ENCODE data around the genes VASN and UBALD1.

DNA sequence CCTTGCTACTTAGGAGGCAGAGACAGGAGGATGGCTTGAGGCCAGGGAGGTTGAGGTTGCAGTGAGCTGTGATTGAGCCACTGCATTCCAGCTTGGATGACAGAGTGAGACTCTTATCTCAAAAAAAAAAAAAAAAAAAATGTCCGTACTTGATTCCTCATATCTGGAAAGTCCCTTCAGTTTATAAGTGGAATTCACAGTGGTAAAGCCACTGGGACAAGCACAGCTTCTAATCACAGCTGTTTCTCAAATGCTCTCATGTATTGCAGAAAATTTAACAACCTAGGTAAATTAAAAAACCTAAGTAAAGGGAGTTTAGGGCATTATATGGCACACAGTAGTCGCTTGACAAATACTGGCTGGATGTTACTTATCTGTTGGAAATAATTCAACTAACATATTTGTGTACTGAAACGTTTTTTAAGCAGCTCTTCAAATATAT lies 78.8 kb upstream of the CREBBP start:
- RRBS: no CpG with 5 or more reads among the region's 3 CpGs

- RRBS: 55% methylated on average over 17 of the region's 39 CpGs
Measured at GRCh38 chr16:4257195-4258510, 15.2 kb downstream of the TFAP4 start.

DNA sequence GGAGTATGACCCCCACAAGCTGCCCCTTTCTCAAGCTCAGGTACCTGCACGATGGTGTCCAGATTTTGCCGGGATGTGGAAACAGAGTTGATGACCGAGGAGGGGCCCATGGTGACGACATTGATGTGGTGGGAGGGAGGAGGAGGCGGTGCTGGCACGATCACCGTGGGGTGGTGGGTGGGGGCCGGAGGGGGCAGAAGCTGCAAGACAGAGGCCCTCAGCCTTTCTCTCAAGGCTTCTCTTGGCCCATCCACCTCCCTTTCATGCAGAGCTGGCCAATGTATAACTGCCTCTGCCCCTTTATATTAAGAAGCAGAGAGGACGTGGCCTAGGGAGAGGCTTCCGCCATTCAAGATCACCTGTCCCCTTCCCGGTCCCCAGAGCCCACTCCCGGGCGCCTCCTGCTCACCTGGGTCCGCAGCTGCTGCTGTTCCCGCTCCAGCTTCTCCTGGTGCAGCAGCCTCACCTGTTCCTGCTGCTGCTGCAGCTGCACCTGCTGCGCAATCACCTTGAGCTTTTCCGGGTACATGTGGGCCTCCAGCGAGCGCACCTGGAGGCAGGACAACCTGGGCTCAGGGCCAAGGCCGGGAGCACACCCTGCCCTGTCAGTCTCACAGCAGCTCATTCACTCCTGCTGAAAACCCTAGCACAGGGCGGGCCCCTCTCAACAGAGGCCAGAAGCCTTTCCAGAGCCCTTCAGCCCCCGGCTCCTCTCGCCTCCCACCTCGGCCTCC lies 12.6 kb downstream of the TFAP4 start:
- RRBS: 96% methylated on average over 9 of the region's 24 CpGs

- RRBS: no CpG with 5 or more reads among the region's 12 CpGs
Measured at GRCh38 chr16:4293731-4294169, 20.9 kb upstream of the TFAP4 start.

DNA sequence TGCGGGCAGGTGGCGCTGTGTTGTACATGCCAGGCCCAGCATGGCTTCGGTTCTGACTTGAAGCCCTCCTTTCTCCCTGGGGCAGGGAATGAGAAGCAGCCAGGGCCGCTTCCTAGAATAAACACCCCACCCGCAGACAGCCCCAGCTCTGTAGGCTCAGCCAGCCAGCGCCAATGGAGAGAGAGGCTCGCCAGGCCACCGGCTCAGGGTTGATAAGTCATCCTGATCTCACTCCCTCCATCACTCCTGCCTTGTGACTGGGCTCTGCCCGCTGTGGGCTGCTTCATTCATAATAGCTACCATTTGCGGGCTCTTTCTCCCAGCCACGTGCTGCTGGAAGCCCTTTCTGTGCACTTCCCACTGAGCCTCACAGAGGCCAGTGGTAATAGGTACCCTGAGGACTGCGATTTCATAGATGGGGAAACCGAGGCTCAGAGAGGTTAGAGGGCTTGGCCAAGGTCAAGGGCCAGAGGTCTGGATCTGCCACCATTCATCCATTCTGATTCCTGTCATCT lies 5.9 kb upstream of the GLIS2 start:
- RRBS: no CpG with 5 or more reads among the region's 13 CpGs

DNA sequence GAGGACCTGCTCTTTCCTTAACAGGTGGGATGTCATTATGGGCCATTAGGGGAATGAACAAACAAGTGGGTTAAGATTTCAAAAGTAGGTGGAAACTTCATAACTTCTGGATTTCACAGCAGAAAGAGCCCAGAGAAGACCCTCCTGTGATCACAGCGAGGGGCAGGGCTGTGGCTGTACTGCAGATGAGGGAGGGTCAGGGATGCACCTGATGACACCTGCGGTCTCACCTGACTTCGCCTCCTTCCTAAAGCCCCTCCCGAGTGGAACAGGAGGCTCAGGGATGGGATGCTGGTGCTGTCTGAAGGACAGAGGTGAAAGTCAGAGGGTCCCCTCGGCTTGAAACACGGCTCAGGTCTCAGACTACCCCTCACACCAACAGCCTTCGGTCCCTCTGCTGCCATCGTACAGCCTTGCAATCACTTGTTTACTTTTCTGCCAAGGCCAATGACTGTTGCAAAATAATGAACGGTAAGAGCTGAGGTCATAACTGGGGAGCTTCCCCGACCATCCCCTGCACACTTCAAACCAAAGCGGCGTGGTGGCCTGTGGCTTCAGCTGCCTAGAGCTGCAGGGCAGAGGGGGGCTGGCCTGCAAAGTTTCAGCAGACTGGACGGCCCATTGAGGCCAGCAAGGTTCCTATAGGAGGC lies 5.4 kb downstream of the PAM16 start:
- RRBS: no CpG with 5 or more reads among the region's 13 CpGs

DNA sequence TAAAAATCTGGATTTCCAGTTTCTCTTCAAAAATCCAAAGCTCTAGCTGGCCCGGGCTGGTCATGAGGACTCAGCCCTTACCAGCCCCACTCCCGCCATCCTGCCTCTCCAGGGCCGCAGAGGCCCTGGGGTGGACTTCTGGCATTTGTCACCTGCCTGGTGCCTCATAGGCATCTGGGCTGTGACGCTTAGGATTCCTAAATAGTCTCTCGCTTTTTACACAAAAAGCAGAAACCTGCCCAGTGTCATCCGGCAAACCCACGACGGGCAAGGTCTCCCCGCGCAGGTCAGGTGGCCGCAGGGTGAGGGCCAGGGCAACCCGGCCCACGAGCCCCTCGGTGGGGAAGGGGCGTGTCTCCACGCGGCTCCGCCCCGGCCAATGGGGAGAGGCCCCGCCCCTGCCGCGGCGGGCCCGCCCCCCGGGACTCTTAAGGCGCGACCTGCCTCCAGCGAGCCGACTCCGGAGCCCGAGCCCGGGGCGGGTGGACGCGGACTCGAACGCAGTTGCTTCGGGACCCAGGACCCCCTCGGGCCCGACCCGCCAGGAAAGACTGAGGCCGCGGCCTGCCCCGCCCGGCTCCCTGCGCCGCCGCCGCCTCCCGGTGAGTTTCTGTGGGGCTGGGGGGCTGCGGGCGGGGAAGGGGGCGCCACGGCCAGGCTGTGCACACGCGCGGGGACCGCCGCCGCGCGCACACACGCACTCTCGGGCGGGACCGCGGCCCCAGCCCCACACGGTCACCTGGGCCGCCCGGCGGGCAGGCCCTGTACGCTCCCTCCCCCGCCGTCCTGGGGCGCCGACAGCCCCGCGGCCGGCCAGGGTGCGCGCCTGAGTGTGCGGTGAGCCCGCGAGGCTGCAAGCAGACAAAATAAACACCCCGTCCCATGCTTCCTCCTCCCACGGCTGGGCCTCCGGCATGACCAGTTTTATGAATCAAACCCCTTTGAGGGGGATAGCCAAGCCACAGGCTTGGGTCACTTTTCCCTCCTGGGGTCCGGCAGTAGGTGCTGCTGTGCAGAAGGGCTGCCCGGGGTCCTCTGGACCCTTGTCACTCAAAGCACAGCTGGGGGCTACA lies at the start of gene VASN:
Gene VASN, plus strand, starts transcription at position 457 of the 1,073 bp plus-strand sequence.
- RRBS: 2% methylated on average over 37 of the region's 89 CpGs

DNA sequence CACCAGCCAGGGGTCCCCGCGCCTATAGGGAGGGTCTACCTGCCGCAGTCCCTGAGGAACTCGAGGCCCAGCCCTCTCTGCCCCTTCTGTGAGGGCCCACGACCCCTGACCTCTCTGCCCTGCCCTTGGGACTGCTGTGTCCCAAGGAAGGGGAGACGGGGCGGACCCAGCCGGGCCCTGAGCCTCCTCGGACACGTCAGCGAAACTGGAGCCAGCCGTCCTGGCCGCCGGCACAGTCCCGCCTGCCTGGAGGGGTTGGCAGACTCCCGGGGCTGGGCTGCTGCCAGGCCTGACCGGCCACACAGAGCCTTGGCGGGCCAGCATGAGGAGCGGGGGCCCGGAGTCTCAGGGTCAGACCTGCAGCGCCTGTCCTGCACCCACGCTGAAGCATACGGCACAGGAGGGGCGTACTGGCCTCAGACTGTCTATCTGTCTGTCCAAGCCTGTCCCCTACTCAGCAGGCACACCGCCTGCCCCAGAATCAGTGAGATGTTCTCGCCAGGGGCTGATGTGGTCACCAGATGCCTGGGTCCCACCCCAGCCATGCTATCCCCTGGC lies 4.5 kb downstream of the VASN start:
- RRBS: 4% methylated on average over 12 of the region's 26 CpGs

DNA sequence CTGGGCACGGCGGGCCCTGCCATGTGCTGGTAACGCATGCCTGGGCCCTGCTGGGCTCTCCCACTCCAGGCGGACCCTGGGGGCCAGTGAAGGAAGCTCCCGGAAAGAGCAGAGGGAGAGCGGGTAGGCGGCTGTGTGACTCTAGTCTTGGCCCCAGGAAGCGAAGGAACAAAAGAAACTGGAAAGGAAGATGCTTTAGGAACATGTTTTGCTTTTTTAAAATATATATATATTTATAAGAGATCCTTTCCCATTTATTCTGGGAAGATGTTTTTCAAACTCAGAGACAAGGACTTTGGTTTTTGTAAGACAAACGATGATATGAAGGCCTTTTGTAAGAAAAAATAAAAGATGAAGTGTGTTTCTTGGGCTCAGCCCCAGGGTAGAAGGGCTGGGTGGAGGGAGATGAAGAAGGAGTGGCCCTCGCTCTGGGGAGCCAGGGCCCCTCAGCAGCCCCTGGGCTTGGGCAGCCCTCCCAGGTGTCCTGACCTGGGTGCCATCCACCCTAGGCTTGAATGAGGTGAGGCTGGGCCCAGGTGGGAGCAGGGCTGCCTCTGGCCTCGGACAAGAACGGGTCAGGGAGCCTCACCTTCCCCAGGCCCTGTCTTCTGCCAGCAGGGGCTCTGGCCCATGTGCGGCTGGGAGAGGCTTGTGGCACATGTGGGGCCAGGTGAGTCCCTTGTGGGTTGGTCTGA lies 11.7 kb downstream of the VASN start:
- RRBS: no CpG with 5 or more reads among the region's 13 CpGs

GRCh38 chr16:4405762-4406281 lies 10.6 kb downstream of the CORO7 start:
- RRBS: no CpG with 5 or more reads among the region's 11 CpGs

GRCh38 chr16:4416753-4417395 lies 478 bp upstream of the CORO7 start:
- RRBS: no CpG with 5 or more reads among the region's 32 CpGs

DNA sequence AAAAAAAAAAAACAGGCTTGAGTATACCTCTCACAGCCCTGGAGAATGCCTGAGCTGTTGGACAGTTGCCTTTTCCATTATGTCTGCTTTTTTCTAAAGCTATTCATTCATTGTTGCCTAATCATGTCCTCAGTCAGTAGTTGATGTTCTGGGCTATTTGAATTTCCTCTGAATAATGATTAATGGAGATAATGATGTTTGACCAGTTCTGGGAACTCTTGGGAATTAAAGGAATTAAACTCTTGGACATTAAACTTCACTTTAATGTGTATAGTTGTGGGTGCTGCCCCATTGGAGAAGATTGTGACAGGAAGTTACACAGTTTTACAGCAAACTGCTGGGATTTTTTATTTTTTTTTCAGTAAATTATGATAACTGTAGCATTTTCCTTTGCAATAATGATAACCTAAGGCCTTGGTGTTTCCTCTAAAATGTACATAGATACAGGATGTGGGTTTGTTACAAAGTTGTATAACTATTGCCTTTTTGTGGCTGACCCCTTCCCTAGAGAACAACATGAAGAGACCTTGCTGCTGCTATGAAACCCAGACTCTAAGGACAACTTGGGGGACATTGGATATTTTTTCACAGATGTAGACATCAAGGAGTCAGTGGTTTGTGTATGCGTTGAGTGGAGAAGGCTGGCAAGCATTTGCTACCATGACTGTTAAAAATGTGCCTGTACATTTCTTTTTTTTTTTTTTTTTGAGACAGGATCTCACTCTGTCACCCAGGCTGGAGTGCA lies 12.1 kb downstream of the HMOX2 start:
- RRBS: no CpG with 5 or more reads among the region's 1 CpG

DNA sequence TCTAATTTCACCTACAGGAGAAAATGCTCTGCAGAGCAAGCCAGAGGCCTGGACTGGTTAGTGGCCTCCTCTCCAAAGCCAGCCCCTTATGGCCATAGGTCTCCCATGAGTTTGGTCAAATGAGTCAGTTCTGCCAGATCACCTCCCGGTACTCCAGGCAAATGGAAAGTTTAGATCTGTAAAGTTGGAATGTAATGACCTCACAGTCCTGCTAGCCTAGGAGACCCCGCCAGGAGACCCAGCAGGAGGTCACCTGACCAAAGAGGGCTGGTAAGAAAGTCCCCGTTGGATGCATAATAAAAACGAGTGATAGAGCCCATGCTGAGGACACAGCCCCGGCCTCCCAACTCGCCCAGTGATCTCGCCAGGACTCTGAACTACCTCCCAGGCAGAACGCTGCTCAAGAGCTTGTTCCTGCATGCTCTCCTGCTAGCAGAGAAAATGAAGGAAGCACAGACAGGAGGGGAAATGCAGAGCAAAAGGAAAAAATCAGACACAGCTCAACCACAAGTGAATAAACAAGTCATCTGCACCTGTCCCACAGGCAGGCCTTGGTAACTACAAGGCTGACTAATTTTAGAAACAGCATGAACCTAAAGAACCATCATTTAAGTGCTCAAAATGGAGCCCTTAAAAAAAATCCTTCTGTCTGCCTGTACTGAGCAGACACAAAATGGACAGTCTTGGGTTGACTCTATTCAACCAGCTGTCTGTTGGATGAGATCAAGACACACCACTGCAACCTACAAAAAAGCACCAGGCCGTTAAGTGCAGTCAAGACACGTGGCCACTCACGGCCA lies 9.3 kb downstream of the CDIP1 start:
- RRBS: no CpG with 5 or more reads among the region's 11 CpGs

GRCh38 chr16:4612369-4613093 lies 2.2 kb downstream of the UBALD1 start:
- RRBS: no CpG with 5 or more reads among the region's 11 CpGs

GRCh38 chr16:4614489-4615164 lies at the start of gene UBALD1:
Gene UBALD1, minus strand, starts transcription at chr16:4614888.
- RRBS: 2% methylated on average over 49 of the region's 99 CpGs

- RRBS: 87% methylated on average over 4 of the region's 18 CpGs
Measured at GRCh38 chr16:4675671-4676404, 17.5 kb upstream of the NUDT16L1 start.

DNA sequence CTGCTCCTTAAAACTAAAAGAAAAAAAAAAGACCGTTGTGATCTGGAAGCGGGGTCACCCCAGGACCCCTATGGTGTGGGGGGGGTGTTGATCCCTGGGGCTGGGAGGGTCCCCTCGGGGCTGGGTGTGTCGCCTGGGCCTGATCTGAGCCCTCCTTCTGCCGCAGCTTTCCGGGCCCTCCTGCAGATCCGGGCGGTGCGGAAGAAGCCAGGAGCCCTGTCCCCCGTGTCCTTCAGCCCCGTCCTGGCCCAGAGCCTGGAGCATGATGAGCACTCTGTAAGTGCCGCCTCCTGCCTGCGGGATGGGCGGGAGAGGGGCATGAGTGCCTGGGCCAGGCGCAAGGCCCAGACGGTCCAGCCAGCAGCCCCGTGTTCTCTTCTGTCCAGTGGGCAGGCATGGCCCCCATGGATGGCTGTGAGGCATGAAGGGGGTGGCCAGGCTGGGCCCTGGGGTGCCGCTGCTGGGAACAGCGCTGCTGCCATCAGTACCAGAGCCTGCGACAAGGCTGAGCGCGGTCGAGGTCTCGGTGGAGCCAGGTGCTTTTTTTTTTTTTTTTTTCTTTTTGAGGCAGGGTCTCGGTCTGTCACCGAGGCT lies 16.0 kb upstream of the NUDT16L1 start:
- RRBS: no CpG with 5 or more reads among the region's 26 CpGs

DNA sequence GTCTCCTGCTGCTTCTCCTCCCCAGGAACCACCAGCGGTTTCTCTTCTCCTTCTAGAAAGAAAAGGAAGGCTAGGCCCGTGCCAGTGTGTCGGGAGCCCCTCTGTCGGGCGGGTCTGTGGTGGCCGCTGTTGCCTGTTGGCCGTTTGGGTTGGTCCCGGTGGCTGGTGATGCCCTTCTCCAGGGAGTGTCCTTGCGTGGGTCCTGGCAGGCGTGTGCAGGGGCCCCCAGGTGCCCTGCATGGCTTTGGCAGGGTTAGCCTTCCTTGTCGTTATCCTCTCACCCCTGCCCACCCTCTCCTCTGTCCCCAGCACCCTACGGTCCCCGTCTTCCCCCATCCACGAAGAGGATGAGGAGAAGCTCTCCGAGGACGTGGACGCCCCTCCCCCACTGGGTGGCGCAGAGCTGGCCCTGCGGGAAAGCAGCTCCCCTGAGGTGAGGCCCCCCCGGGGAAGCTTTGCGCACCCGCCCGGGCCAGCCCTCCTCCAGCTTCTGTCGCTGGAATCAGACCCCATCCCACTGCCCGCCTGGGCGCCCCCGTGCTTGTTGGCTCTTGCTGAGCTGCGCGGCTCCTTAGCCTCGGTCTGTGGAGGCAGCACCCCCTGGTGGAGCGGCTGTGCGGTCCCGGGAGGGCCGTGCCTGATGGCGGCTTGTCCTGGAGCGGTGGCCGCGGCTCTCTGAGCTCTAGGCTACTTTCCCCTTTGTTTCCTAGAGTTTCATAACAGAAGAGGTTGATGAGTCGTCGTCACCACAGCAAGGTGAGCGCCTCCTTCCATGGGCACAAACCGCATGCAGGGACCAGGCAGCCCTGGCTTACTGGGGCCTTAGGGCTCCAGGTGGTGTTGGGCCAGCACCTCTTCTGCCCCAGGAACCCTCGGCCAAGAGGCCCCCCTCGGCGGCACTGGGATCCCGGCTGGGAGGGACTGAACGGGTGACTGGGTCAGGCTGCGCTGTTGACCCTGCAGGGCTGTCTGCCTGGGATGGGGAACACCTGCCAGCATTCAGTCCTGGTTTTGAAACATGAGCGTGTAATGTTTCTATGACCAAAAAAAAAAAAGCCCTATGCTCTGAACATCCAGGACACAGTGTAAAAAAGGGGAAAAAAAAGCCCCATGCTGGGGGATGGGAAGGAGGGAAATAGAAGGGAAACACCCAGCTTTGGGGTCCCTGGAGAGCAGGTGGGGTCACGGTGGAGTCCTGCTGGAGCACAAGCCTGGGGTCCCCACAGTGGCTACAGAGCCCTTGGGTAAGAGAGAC lies 10.4 kb upstream of the NUDT16L1 start:
- RRBS: no CpG with 5 or more reads among the region's 50 CpGs

DNA sequence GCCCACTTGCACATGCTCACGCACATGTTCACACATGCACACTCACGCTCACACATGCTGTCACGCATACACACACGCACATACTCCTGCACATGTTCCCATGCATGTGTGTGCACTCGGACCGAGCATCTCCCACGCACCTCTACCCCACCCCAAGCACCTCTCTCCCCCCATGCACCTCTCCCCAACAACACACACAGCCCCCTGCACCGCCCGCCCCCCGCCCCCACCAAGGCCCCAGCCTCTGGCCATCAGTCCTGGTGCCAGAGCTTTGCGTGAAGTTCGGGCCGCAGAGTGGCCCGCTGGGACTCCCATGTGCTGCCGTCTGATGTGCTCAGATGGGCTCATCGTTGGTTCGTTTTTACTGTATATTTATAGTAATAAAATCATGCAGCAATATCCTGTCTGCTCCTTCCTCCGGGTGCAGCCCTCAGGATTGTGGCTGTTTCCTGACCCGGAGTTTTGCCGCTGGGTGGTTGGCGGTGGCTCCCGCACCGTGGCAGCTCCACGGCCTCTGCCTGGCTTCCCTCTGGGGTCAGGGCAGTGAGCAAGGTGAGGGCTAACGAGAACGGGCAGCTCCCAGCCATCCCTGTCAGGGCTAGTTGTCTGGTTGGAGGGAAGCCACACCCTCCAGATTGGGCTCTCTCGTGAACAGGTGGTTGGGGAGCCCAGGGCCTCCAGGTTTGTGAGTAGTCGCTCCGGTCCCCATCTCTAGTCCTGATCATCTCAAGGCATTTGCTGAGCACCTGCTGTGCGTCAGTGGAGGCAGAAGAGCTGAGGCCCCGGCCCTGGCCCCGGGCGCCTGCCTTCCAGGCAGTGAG lies 2.6 kb upstream of the NUDT16L1 start:
- RRBS: 88% methylated on average over 4 of the region's 33 CpGs

GRCh38 chr16:4701380-4701829 lies 8.0 kb downstream of the NUDT16L1 start:
- RRBS: no CpG with 5 or more reads among the region's 19 CpGs